Mesothelial cell of epicardium (in vitro differentiated cells): ENCODE measurements around a stretch of chr6.

GRCh38 chr6:139153894-139154856, 19.3 kb downstream of the HECA start:
- PRO-cap = no peak

DNA sequence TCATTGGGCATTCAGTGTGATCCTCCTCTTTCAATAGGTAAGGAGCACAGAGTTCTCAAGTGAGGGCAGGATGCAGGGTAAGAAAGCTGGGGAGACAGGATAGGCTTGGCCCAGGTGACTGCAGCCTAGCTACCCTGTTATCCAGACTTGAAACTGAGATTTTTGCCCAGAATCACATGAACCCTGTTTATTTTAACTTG, 25.0 kb downstream of the HECA start:
- PRO-cap = no peak

GRCh38 chr6:139171688-139172173, 36.9 kb downstream of the HECA start:
- PRO-cap = no peak

DNA sequence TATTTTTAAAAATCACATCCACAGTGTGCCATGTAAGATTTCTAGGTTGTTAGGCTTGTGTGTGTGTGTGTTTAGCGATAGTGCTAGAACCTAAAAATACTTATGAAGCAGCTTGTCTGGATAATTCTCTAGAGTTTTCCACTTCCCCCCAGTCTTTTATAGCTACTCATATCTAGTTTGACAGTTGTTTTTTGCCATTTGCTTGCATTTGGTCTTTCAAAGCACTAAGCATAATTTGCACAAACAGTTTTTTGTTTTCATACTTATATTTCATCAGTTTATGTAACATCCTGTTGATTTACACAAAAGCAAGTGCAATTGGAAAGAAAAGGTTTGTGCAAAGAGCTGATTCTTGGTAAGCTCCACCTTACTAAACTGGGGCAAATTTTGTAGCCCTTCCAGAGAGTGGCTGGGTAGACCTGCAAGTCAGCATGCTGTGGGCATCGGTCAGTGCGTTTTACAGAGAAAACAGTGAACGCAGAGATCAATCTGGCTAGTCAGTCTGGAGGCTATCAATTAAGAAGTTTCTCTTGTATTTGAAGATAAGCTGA, 34.6 kb downstream of the TXLNB start:
- PRO-cap = no peak

DNA sequence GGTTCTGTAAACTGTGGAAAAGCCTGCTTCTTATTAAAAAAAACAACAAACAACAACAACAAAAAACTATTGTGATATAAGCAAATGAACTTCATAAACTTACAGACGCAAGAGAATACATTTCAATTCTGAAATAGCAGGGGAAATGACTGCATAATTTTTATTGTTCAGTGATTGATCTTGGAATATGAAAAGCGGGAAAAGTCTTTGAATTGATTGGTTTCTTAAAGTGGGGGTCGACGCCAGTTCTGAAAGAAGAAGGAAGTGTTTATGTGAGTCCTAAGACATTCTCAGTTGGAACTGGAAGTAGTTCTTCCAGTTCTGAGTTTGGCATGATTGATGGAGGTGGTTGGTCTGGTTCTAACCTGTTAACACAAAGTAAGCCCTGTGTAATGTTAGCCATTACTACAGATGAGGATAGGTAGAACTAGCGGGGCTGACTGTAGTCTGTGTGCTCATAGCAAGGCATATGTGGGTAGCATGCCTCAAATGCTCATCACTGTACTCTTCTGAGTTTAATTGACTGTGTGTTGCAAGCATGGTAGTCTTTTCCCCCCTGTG, 25.1 kb downstream of the CITED2 start:
- PRO-cap = no peak

DNA sequence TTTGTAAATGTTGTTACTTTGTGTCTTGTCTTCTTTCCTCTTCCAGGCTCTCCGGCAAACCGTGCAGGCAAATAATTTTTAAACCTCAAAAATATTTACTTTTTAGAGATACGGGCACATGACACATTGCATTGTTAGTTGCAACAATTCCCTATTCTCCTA, 1.8 kb upstream of the CITED2 start:
- PRO-cap = no peak

GRCh38 chr6:139480107-139480787, 105.8 kb upstream of the CITED2 start:
- PRO-cap = no peak

- PRO-cap = no peak
Measured at GRCh38 chr6:140062201-140062556, 687.7 kb upstream of the CITED2 start.

DNA sequence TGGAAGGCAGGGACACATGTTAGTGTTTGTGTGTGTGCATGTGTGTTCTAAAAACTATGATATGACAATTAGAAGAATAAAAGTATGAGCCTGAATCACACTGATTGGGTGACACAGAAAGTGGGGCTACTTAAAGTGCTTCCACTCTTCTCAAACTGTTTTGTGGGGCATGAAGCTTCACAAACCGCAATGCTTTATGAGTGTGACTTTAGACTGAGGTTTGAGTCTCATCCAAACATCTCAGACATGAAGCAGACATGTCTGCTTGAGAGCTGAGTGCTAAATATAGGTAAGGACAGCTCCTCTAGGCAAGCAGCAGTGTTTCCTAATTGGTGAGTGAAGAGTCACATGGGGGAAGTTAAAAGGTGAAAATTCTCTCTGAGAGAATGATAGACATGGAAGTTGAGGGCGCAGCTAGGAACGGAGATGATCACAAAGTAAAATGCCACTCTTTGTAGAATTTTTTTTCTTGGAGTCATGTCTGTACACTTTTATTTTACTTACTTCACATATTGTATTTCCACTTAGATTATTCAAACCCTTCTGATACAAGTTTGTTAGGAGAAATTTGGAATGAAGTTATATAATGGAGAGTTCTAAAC, 727.0 kb upstream of the CITED2 start:
- PRO-cap = no peak

GRCh38 chr6:140897224-140897810, 1235.4 kb upstream of the GJE1 start:
- PRO-cap = no peak

DNA sequence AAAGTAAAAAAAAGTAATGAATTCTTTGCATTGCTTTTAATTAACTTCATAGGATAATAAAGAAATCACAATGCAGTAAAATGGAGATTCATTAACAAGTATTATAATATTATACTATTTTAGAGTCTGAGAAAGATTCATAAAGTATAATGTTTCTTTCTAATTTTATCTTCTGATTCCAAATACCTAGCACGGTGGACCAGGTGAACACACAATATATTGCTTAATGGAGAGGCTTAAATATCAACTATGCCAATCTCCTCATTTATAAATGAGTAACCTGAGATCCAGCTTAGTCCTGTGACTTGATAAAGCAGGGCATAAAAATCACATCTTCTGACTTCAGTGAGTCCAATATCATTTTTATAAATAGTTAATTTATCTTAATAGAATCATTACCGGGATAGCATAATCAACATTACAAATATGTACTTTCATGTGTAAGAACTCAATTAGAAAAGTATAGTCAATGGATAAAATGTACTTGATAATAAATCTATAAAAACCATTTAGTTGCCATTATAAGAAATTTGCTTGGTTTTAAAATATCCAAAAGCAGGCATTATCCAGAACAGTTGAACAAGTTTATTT, 144.4 kb upstream of the GJE1 start:
- PRO-cap = no peak

GRCh38 chr6:142376096-142376674, 74.4 kb downstream of the ADGRG6 start:
- PRO-cap = no peak

GRCh38 chr6:142737273-142737870, 207.6 kb downstream of the HIVEP2 start:
- PRO-cap = no peak

DNA sequence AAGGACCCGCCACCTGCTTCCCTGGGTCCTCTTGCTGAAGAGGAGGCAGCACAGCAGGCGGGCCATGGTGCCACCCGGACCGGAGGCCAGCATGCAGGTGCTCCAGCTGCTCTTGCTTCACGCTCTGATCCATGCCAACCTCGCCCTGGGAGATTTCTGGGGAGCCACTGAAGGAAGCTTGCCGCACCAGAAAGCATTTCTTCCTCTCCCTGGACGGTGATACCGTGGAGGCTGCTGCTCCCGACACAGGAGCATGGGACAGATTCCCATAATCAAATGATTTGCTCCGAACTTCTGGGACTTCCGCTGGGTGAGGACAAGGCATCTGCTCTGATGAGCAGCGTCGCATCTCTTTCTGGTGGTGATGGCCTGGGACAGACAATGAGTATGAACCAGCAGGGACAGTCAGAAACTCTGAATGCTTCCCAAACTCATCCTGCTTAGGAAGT, 173.6 kb downstream of the HIVEP2 start:
- PRO-cap = no peak

DNA sequence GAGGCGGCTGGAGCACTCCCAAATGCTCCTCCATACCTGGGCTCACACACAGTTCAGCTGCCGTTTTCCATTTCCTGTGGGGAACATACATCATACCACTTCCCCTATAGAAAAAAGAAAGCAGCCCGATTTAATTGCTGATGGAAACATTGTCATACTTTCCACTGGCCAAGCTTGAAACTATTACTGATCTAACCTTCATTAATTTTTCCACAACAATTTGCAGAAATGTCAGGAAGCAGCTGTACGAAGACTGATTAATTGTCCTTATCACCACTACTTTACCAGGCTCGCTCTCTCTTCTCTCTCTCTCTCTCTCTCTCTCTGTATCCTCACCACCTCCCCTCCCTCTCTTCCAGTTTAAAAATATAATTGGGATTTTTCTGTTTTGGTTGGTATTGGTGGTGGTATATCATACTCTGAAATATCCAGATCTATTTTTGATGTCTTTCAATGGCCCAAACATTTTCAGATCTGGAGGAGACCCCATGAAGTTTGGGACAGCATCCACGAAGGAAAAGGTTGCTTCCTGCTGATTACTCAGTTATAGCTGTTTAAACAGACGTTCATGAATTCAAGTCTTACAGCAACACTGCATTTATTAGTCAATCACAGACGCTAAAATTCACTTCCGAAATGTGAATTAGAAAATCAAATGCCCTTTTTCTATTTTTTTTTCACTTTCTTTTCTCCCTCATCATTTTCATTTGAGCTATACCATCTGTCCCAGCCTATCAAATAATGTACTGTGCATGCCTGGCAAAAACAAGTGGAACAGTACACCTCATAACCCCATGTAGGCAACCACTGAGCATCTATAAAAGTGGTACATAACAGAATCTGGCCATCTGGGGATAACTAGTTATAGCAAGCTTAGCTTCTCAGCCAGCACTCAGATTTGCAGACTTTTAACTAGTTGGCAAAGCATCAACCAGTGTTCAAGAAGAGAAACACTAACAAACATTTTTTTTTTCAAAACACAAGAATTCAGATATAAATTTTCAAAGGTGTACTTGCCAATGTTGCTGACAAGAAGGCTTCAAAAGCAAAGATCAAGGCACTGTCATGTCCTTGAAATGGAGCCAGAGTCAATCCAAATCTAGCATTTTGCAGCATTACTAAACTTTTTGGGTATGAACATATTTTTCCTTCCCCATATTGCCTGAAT, 124.6 kb downstream of the HIVEP2 start:
- PRO-cap = no peak

GRCh38 chr6:142828864-142829871, 115.8 kb downstream of the HIVEP2 start:
- PRO-cap = no peak

DNA sequence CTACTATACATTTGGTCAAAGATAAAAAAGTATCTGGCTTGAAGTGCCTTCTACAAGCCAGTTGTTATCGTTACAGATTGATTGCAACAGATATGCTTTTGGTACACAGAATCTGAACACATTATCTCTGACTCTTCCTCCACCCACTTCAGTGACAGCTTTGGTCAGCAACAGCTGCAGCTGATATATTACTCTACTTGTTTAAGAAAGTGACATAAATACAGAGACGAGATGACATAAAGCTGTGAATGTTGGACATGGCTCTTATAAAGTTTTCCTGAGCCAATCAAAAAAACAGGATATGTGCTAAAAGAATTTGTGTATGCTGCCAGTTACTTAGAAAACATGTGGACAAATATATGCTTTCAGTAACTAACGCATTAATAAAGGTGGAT, 77.6 kb downstream of the HIVEP2 start:
- PRO-cap = no peak

DNA sequence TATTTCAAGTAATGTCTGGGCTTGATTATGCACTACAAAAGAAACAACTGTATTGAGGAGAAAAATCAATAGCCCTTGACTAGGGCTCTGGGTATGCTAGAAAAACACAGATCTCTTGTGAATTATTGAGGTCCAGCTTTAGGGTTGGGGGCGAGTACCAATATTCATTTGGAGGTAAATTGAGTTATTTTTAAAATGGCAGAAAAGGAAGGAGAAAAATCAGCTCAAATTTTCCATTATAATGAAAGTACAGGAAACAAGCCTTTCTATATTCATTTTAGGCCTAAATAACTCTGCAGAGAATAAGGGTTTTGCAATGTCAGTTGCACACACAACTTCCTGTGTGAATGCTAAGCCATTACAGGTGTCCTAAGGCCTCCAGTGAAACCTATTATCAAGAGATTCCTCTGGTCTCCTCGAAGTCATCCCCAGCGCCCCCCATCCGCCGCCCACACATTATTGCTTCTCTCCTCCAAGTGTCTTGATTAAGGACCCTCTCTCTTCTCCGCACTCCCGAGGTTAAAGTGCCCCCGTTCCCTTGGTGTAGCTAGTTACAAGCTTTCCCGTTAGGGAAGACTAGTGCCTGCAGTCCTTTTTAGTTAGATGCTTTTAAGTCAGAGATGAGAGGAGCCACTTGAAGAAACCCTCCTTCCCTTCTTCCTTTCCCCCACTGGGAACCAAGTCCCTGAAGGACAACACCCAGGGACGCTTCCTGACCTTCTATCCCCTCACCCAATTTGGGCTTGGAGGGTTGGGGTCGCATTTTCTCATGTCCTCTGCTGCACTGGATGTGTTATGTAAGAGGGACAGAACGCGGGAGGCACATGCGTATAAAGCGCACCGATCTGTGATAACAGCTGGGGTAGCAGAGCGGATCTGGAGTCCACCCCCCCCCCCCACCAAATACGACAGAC, 1.2 kb downstream of the HIVEP2 start:
- PRO-cap = no peak

- PRO-cap = unidirectional peak, minus-strand start at chr6:142945959; unidirectional peak, minus-strand start at chr6:142946080
Measured at GRCh38 chr6:142945324-142946245, 609 bp upstream of the HIVEP2 start.

GRCh38 chr6:142948652-142948851, 3.6 kb upstream of the HIVEP2 start:
- PRO-cap = no peak